ENCODE data around the genes MRPL12 and P4HB.

GRCh38 chr17:81390746-81391778 lies 4.2 kb upstream of the BAHCC1 start:
- PRO-cap, result no peak

DNA sequence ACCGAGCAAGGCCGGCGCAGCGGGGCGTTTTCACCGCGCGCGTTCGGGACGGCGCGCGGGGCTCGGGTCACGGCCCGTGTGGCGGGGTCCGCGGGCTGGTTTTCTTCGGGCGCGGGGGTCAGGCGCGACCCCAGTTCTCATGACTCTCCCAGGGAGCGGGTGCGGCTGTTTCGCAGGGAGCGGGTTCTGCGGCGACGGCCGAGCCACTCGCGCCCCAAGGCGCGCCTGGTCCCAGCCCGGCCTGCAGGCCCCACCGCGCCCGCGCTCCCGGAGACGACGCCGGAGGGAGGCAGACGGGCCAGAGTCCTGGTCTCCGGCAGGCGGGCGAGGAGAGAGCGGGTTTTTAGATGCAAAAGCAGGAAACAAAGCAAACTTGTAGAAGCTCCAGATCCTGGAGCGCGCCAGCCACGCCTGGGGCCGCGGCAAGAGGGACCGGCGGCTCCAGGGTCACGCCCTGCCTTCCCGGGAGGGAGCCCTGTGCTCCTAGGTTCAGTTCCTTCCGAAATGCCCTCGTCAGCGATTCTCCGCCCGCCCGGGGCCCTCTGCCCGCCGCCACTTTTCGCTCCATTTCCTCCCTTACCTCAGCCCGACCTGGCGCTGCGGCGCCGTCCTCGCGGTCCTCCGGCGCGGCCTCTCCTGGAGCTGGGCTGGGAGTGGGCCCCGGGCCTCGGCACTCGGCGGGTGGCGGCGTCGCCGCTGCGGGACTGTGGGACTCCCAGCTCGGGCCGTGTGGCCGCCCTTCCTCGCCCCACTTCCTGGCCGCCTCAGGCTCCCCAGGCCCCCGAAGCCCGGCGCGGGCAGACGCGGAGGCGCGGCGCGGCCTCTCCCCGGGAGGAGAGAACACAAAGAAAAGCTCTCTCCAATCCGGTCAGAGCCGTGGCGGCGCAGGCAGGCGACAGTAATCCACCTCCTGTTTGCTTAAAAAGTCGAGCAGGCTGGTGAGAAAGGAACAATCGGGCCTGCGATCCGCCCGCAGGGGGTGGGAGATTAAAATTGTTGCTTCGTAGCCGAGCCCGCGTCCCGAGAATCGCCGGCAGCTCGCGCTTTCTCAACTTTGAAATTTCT lies 1.4 kb downstream of the BAHCC1 start:
- PRO-cap, result no peak

DNA sequence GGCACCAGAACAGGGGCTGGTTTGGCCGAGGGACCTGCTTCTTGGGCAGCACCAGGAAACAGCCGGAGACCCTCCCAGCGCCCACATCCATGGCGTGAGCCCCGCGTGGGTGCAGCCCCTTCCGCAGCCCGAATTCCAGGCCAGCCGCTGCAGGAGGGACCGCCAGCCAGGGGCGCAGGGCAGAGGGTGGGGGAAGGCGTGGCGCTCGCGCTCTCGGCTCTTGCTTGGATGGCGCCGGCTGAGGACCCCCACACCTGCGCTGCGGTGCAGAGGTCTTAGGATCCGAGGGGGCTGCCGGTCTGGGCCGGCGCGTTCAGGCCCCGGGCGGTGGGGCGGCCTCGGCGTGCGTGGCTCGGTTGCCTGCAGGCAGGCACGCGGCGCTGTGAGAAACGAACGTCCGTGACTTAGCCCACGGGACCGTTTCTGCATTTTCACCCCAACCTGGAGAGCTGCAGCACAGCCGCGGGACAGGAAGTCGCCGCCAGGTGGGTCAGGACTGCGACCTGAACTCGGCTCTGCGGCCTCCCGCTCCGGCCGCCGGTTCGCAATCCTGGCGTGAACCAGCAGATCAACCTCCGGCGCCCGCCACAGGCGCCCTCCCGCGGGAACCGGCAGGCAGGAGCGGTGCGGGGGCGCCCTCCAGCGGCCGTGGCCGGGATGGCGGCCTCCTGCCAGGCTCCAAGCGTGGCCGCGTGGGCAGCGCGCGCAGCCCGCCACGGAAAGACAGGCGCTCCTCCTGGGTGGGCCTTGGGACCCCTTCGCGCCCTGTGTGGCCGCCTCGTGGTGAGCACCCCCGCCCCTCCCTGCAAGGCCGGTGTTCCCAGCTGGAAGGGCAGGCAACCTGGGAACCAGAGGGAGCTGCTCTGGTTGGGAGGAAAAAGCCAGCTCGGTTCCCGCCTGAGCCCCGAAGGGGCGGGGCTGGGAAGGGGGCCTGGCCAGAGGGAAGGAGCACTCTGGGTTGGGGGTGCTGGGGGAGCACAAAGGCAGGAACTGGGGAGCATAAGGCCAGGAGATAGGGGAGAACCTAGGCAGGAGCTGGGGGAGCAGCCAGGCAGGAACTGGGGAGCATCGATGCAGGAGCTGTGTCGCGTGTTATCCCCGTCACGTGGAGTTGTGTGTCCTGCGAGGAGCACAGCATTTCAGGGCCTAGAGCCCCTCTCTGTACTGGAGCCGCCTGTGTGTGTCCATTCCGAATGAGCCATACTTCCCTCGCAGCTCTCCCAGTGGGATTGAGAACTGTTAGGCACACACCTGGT lies 28.3 kb downstream of the ACTG1 start:
- PRO-cap, result no peak

DNA sequence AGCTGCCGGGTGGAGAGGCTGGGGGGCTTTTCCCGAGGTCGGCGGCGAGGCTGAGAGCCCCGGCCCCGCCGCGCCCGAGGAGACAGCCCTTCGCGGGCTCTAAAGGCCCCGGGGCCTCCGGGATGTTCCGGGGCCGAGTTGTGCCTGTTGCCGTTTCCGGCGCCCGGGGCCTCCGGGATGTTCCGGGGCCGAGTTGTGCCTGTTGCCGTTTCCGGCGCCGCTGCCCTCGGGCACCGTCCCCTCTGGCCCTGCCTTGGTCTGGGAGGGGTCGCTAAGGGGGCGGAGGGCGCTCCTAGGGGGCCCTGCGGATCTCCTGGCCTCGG lies 24.4 kb downstream of the ACTG1 start:
- PRO-cap, result no peak

GRCh38 chr17:81508549-81508969 lies 4.0 kb downstream of the ACTG1 start:
- PRO-cap, result no peak

GRCh38 chr17:81513308-81514286 lies 998 bp upstream of the ACTG1 start:
- PRO-cap, result bidirectional peak, plus-strand start at chr17:81513444, minus-strand start at chr17:81513461; bidirectional peak, plus-strand start at chr17:81513929, minus-strand start at chr17:81513826

DNA sequence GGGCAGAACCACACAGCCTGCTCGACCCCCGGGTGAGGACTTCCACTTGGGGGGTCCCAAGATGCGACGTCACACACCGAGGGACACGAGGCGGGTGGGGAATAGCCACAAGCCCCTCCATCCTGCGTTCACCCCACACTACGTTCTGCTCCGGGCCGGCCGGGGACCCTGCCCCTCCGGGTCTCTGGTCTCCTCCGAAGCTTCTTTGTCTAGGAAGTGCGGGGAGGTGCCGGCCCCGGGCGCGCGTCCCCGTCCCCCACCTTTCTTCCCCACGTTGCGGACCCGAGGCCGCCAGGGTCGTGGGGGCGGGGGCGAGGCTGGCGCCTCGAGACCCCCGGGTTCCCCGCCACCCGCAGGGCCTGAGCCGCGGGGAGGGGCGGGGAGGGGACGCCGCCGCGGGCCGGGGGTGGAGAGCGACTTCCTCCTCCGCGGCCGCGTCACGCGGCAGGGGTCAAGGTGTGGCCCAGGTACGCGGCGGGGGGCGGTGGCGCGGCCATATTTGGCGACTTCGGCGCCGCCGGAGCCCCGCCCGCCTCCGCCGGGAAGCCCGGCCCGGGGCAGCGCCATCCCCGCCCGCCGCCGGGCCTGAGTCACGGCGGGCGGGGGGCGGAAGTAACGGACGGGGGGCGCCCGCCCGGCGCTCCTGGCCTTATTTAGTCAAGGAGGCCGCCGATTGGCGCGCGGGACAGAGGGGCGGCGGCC lies 1.8 kb upstream of the ACTG1 start:
- PRO-cap, result bidirectional peak, plus-strand start outside the sequence, minus-strand start at position 537 of the sequence

DNA sequence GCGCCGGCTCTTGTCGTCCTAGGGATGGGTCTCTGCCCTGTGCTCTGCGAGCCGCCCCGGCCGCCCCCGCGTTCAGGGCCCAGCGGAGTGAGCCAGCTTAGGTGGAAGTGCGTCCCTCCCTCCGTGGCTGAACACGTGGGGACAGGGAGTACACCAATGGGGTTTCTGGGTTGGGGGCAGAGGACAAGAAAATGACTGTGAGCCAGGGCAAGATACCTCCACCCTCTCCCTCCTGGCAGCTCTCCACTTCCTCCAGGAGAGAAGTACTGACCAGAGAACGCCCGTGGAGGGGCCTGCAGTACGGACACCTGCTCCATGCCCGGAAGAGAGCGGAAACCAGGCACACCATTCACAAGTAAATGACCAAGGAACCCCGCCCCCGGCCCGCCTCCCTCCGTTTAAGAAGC lies 653 bp upstream of the FAAP100 start:
- PRO-cap, result unidirectional peak, minus-strand start at position 89 of the sequence

GRCh38 chr17:81580848-81581244 lies 28.7 kb upstream of the FAAP100 start:
- PRO-cap, result no peak

DNA sequence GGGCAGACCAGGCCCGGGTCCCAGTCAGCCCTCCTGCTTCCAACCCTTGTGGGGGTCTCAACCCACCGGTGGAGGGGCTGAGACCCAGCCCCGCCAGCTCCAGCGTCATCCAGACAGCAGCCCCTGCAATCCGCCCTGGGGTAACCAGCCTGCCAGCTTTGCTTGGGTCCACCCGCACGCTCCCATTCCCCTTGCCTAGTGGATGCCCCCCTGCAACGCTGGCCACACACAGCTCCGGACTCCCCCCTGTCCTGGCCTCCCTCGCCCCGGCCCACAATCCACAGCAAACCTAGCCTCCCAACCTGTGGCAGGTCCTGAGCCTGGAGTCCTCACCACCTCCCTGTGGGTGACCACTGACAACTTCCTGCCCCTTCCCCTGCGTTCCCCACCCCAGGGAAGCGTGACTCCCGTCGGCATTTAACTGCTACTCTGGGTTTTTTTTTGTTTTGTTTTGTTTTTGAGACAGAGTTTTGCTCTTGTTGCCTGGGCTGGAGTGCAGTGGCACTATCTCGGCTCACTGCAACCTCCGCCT lies 2.9 kb downstream of the PDE6G start:
- PRO-cap, result no peak

DNA sequence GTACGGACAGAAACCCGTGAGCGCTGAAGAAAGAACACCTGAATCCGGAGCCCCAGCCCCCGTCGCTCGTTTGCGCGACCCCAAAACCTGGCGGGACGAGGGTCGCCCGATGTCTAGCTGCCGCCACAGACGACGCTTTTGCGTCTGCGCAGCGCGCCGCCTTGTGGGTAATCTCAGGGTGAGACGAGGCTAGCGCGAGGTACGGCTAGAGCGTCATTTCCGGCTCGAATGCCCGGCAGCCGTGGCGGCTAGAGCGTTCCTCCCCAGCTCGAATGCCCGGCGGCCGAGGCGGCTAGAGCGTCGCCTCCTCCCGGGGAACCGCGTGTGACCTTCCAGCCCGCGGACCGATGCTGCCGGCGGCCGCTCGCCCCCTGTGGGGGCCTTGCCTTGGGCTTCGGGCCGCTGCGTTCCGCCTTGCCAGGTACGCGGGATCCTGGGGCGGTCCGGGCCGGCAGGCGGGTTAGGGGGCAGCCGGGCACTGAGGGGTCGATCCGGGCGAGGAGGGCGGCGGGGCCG lies at the start of gene MRPL12:
Gene MRPL12 (plus strand): TSS at position 213 of the 516 bp plus-strand sequence.
- PRO-cap, result bidirectional peak, plus-strand start at position 266 of the sequence, minus-strand start at position 146 of the sequence

GRCh38 chr17:81822482-81823266 lies 10.4 kb downstream of the MCRIP1 start:
- PRO-cap, result no peak

DNA sequence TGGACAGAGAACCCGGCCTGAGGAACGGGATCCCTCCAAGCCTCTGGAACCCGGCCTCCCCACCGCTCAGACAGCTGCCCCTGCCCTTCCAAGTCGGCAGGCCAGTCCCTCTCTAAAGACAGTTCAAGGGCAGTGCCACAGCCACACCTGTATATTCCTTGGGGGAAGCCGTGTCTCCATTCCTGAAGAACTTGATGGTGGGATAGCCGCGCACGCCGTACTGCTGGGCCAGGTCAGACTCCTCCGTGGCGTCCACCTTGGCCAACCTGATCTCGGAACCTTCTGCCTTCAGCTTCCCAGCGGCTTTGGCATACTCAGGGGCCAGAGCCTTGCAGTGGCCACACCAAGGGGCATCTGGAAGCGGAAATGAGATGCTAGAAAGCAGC lies 1.3 kb downstream of the P4HB start:
- PRO-cap, result no peak

- PRO-cap, result unidirectional peak, minus-strand start at chr17:81860560
Measured at GRCh38 chr17:81860264-81860776, at the start of gene P4HB. Gene P4HB (minus strand): TSS chr17:81860535.

DNA sequence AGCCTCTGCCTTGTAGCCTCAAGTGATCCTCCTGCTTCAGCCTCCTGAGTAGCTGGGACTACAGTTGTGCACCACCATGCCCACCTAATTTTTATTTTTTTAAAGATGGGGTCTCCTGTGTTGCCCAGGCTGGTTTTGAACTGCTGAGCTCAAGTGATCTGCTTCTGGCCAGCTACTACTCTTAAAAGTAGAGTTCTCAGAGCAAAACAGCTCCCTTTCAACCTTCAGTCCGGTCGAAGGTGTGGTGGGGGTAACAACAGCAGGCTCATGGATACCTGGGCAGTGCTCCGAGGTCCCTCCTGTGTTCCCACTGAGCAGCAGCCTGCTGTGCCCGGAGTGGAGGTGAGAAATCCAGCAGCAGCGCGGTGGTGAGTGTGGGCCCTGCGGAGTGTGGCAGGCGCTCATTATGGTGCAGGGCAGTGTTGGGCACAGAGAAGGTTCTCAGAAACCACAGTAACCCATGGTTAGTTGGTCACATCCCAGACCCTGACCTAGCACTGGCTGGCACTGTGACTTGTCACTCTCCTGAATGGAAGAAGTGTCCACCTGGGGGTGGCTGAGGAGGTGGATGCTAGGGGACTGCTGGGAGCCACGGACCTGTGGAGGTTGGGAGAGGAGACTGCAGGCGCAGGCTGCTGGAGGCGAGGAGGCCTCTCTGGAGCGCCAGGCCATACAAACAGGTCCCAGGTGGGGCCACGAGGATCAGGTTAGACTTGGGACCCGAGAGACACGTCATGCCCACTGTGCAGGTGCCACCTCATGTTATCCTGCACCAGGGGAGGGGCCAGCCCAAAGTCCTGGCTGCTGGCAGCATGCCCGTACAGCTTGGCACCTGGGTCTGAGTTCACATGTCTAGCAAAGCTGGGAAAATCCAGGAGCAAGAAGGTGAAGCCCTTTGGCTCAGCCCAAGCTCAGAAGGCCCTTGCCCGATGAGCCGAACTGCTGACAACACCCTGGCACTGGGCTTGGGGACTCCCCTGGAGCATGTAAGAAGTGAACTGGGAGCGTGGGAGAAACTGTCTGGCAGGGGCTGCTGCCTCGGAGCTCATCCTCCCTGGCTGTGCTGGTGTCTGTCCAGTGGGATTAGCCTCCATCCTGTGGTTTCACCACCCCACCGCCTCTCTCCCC lies 5.2 kb upstream of the P4HB start:
- PRO-cap, result no peak

- PRO-cap, result unidirectional peak, plus-strand start at chr17:81870874
Measured at GRCh38 chr17:81870319-81870955, 700 bp downstream of the ARHGDIA start.

- PRO-cap, result no peak
Measured at GRCh38 chr17:81919321-81920367, 1.7 kb upstream of the SIRT7 start.

DNA sequence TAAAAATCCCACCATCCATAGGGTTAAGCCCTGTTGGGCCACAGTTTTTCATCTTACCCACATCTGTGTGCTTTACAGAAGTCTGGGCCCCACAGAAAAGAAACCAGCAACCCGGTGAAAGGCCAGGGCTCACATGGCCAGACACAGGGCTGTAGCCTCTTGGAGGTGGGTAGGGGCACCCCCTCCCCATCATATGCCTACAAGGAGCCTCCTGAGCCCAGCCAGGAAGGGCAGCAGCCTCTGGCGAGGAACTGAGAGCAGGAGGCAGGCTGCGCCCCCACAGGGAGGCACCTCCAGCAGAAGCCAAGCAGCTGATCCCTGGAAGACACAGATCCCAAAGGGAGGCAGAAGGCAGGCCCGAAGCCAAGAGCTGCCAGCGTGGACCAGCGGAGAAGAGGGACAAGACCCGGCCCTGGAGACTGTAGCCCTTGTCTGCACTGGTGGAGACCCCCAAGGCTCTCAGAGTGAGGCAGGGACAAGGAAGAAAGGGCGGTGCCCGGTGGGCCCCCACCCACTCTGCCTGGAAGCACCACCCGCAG lies 2.5 kb upstream of the SIRT7 start:
- PRO-cap, result no peak

- PRO-cap, result no peak
Measured at GRCh38 chr17:81921182-81921822, 3.3 kb upstream of the SIRT7 start.

- PRO-cap, result no peak
Measured at GRCh38 chr17:81939649-81940458, 2.8 kb upstream of the PYCR1 start.